Esophagus squamous epithelium (tissue), 4 donors: Measurements from ENCODE around the gene DPEP1.

- PRO-cap = no peak
- RAMPAGE, long total RNA, 4 experiments = no peak in any of the 4 experiments
Measured at GRCh38 chr16:89540747-89541217, 19.7 kb upstream of the RPL13 start.

- PRO-cap = no peak
- RAMPAGE, long total RNA, 4 experiments = no peak in any of the 4 experiments
Measured at GRCh38 chr16:89561515-89561864, 1.0 kb downstream of the RPL13 start.

DNA sequence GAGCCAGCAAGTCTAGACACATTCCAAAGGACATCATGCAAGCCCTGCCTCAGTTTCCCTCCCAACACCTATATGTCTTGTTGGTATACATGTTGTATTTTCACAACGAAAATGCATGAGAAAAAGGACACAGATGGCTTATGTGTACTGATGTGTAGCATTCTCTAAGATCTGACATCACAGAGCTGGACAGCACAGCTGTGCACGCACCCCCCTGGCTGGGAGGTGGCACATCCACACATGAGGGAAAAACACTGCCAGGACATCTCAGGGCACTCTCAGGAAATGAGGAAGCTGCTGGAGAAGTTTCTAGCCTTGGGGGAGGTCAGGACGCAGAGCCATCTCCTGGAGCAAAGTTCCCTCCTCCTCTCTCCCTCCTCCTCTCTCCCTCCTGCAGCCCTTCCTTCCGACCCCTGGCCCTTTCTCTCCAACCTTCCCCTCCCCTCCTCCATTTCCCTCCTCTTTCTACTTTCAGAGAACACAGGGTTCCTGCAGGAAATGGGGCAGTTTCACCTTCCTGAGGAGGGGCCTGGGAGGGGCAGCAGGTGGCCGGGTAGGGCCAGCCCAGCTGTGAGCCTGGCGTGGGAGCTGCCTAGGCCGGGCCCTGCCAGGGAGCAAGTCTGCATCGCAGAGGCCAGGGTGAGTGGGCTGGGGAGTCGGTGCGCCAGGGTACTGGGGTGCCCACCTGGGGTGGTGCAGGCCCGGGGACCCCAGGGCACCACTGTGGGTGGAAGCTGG, at the start of gene DPEP1:
TSS of gene DPEP1 (plus strand) at position 562 of the 738 bp plus-strand sequence.
- PRO-cap = no peak
- RAMPAGE, long total RNA, 4 experiments = start-site peak on the plus strand in 1 of 4 experiments, centred at position 587 of the sequence, 11 reads per replicate

DNA sequence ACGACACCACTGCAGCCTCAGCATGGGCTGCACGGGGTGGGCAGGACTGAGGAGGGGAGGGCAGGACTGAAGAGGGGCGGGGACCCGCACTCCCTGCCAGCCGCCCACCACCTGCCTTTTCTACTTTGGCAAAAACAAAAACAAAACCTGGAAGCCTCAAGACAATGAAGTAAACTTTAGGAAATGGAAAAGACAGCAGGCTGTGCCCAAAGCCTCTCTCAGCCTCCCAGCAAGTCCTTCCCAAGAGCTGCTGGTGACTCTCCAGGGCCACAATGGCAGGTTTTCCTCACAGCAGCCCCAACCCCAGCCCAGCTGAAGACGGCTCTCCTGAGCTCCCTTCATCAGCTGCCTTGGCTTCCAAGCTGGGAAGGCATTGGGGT, 12.8 kb downstream of the CHMP1A start:
- PRO-cap = no peak
- RAMPAGE, long total RNA, 4 experiments = no peak in any of the 4 experiments

DNA sequence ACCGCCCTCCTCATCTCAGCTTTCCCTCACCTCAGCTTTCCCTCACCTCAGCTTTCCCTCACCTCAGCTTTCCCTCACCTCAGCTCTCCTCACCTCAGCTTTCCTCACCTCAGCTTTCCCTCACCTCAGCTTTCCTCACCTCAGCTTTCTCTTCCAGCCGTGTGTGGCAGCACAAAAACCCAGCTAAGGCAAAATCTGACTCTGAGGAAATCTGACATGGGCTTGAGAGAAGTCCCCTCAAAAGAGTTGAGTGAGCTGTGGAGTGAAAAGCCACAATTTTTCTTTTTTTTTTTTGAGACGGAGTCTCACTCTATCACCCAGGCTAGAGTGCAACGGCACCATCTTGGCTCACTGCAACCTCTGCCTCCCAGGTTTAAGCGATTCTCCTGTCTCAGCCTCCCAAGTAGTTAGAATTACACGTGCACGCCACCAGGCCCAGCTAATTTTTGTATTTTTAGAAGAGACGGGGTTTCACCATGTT, 2.1 kb downstream of the CHMP1A start:
- PRO-cap = no peak
- RAMPAGE, long total RNA, 4 experiments = no peak in any of the 4 experiments

- PRO-cap = no peak
- RAMPAGE, long total RNA, 4 experiments = start-site peak on the minus strand in 1 of 4 experiments, at chr16:89718232-89718372 at its widest, 12 reads per replicate
Measured at GRCh38 chr16:89717667-89718748, 2.7 kb downstream of the VPS9D1 start.

DNA sequence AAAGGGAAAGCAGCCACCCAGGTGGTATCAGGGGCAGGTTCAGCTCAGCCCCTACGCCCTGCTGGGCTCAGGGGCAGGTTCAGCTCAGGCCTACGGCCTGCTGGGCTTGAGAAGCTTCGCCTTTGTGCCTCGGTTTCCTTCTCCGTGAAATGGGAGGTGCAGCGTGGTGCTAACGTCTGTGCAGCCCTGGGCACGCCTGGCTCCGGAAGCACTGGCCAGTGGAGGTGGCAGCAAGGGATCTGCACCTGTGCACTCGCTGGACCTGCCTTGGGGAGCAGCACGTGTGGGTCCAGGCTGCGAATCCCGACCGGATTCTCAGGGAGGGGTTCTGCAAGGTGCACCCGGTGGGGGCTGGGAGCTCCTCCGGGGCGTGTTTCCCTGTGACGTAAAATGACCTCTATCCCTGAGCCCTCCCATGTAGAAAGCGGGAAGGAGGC, 5.2 kb downstream of the SPIRE2 start:
- PRO-cap = bidirectional peak, plus-strand start outside the sequence, minus-strand start at position 213 of the sequence
- RAMPAGE, long total RNA, 4 experiments = no peak in any of the 4 experiments

DNA sequence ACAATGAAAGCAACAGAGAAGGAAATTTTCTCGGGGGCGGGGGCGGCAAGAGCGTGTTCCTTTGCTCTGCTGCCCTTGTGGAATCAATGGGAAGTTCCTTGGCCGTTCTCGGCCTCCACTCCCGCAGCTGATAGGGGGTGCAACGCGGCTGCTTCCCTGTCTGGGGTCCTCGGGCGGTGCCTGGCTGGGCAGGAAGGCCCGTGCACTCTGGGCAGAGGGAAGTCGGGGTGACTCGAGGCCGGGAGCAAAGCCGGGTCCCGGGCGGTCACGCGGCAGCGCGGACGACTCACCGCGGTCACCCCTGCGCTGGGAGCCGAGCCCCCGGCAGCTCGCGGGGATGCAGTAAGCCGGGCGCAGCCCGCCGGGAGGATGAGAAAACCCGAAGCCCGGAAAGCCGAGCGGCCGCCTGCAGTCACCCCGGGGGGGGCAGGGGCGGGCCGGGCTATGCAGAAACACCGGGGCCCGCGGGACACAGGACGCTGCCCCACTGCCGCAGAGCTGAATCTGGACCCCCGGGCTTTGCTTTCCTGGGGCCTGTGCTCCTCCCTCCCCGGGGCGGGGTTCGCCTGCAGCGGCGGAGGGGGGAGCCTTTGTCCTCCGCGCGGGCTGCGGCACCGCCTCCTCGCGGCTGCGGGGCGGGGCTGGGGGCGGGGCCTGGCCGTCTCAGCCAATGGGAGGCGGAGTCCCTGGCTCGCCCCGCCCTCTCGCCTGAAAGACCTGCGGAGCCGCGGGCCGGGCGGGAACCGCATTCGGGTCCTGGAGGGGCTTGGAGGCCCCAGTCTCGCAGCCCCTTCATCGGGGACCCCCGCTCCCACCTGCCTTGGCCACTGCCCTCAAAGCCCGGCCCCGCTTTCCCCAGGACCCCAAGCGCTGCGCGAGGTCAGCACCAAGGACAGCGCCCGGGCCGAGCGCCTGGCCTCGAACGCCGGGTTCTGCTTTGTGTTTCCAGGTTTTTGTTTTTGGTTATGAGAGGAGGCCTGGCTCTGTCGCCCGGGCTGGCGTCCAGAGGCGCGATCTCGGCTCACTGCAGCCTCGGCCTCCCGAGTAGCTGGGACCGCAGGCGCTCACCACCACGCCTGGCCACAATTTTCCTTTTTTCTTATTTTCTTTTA, 2.8 kb downstream of the TUBB3 start:
- PRO-cap = no peak
- RAMPAGE, long total RNA, 4 experiments = no peak in any of the 4 experiments

DNA sequence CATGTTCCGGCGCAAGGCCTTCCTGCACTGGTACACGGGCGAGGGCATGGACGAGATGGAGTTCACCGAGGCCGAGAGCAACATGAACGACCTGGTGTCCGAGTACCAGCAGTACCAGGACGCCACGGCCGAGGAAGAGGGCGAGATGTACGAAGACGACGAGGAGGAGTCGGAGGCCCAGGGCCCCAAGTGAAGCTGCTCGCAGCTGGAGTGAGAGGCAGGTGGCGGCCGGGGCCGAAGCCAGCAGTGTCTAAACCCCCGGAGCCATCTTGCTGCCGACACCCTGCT, 12.4 kb downstream of the TUBB3 start:
- PRO-cap = no peak
- RAMPAGE, long total RNA, 4 experiments = no peak in any of the 4 experiments